Subcutaneous preadipocyte (primary cell): ENCODE measurements around the genes AEBP2, SLCO1B1 and IRAG2.

DNA sequence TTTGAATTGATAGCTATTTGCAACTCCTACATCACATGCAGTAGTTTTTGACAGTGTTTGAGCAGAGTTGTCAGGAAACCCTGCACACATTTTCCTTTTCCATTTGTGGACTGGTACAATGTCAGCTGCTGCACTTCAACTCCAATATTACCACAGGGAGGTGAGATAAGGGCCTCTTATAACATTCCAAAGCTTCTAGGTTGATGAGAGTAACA, 93.0 kb upstream of the PLEKHA5 start:
- CAGE, long polyA plus RNA: no peak

- CAGE, long polyA plus RNA: start-site peak on the plus strand at chr12:19439665-19439709, 122 and 23 reads in 2 replicates
Observed at GRCh38 chr12:19439403-19440103, at the start of gene AEBP2. AEBP2 (plus strand) TSS chr12:19439492.

- CAGE, long polyA plus RNA: no peak
Observed at GRCh38 chr12:19581992-19583004, 143.0 kb downstream of the AEBP2 start.

GRCh38 chr12:20371088-20371638, 2.8 kb downstream of the PDE3A start:
- CAGE, long polyA plus RNA: no peak

DNA sequence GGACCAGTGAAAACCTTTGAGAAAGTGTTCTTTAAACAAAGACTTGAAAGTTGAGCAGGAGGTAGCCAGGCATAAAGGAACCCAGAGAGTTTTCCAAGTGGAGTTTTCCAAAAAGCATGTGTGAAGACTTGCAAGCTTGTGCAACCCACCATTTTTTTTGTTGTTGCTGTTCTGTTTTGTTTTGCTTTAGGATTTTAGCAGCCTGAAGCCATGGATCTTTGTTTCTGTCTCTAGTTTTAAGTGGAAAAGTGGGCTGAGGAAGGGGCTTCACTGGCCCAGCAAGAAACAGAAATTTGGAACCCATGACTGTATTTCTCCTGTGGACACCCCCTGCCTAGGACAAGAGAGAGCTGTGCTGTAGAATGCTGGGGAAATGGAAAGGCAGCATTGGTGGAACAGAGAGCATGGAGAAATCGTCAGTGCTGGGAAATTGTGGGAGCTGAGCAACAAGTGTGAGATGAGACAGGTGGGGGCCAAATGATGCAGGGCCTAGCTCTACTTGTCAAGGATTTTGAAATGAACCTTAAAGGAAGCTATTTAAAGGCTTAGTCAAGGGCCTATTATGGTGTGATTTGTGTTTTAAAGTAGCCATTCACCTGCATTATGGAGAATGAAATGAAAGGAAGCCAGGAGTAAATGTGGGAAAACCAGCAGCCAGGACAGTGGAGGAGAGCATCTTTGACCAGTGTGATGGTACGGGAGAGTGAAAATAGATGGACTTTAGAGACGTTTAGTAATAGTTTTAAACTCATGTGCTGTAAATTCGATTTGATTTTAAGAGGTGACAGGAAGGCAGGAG, 45.0 kb downstream of the PDE3A start:
- CAGE, long polyA plus RNA: no peak

DNA sequence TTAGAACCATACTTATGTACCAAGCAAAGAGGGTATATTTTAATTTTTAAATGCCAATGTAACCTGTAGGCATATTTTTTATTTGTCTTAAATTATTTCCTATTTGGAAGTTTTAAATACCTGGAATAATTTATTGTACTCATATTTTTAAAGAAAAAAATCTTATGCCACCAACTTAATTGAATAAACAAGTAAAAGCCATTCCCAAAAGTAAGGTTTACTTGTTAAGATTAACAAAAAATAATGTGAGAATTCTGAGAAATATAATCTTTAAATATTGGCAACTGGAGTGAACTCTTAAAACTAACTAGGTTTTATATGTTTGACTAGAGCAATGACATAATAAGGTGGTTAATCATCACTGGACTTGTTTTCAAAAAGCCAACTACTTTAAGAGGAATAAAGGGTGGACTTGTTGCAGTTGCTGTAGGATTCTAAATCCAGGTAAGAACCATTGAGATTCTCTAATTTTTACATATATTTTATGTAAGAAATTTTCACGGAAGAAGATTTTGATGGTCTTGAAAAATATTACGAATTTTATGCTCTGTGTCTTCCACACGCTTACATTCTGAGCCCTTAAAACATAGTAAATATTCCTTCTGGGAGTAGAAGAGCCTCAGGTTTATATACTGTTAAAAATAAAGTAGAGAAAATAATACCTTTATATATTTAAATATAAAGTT, at the start of gene SLCO1B1:
SLCO1B1 (plus strand) TSS at position 402 of the 686 bp plus-strand sequence.
- CAGE, long polyA plus RNA: no peak

DNA sequence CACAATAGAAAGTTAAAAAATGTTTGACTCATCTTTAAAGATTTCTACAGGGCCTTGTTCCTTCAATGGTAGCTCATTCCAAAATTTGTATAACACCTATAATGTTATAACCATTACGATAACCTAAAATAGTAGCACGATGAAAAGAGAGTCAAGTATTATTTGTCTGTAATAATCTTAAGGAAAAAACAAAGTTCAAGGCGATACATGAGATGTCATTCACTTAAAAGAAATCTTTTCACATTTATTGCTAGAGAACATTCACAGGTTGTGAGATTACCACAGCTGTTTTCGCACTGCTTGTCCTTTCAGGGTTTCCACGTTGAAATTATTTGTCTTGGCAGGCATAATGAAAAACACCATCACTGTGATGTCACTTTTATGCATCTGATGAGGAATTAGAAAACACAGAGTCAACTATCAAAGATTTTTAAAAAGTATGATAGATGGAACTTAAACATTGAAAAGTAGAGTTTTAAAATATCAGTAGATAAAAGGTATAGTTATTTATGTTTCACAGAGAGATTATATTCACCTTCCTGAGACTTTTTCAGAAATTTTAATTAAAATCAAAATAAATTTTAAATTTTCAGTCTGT, 34.1 kb downstream of the SPX start:
- CAGE, long polyA plus RNA: no peak

GRCh38 chr12:22321680-22322008, 12.9 kb downstream of the ST8SIA1 start:
- CAGE, long polyA plus RNA: no peak

DNA sequence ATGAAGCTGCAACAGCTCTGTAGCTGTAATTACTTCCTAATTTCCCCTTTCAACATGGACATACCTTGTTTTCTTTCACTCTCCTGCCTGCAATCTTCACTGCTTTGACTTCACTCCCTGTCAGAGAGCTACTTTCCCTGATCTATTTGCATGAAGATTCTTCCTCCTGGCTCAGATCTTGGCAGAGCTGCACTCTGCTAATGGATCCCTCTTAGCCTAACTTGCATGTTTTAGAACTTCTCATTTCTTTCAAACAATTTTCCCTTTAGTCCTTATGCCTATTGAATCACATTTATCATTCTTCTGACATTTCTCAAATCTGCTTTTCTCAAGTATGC, 135.1 kb downstream of the ETNK1 start:
- CAGE, long polyA plus RNA: no peak

DNA sequence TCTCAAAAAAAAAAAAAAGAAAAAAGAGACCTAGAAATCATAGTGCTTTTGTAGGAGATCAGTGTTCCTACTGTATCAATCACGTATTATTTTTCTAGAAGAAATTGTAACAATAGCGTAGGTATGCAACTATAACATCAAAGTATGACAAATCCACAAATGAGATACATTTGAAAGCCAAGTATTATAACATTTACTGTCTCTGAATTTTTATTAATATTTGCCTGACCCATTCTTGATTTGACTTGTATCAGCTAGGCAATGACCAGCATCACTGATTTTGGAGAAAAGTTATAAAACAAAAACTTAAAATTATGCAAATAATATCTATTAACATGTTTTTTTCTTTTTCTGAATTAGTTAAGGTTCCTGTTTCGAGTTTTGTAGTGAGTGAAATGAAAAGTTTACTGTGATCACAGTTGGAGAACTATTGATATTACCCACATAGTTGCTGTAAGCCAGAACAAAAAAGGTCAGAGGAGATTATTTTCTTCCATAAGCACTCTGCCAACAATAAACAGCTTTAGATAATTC, 162.9 kb downstream of the SOX5 start:
- CAGE, long polyA plus RNA: no peak

- CAGE, long polyA plus RNA: no peak
Observed at GRCh38 chr12:24476235-24476957, 472.5 kb downstream of the BCAT1 start.

- CAGE, long polyA plus RNA: no peak
Observed at GRCh38 chr12:24535603-24535952, 413.3 kb downstream of the BCAT1 start.

- CAGE, long polyA plus RNA: no peak
Observed at GRCh38 chr12:24584004-24584431, 364.9 kb downstream of the BCAT1 start.

GRCh38 chr12:24812805-24813549, 135.9 kb downstream of the BCAT1 start:
- CAGE, long polyA plus RNA: no peak

- CAGE, long polyA plus RNA: no peak
Observed at GRCh38 chr12:25052161-25053281, at the start of gene IRAG2. IRAG2 (plus strand) TSS chr12:25052706.

DNA sequence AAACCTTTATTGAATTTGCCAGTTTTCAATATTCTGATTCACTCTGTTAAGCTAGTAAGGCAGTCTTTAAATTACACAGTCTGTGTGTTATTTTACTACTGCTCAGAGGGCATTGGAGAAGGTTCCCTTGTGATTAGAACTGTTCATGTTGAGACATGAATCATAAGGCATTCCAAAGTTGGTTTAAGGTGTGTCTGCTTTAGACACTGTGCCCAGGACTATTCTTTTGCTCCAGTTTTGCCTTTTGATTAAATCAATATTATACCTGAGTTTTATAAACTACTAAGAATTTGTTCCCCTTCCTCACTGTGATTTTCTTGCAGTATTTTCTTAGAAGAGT, 1.6 kb downstream of the IRAG2 start:
- CAGE, long polyA plus RNA: no peak

DNA sequence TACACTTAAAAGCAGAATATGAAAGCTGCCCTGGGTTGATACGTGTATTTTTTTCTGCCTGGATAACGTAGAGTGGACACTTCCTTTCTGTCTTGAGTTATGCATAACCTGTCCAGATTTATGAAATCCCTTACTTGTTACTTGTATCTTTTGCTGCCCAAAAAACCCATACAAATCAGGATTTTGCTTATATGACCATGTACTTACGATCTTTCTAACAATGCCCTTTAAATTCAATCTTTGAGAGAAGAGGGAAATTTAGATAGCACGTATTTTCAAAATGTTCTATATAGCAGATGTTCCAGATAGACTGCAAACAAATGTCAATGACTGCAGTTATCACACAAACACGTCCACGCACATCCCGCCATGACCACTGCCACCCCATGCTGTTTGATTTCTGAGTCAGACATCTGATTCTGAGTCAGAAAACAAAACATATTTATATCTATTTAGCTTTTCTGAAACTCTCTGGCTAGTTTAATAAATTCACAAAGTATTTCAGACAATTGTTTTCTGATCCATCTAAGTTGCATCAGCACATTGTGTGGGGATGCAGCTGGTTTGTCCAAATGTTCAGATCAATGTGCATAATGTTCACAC, 2.2 kb downstream of the IRAG2 start:
- CAGE, long polyA plus RNA: no peak

DNA sequence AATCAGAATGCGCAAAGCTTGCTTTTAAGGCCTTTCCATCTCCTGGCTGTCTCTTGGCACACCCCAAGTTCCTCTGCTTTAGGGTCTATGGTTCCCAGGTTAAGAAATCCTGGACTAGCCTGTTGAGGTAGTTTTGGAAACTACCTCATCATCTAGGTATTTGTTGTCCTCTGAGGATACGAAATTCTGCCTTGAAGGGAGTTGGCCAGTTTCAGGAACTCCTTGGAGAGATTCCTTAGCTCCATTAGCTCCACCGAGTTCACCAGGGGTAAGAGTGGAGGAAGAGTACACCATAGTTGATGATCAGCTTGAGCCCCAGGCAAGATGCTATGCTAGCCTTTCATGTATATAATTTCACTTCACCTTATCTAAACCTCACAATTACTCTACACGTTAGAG, 96.9 kb upstream of the KRAS start:
- CAGE, long polyA plus RNA: no peak

DNA sequence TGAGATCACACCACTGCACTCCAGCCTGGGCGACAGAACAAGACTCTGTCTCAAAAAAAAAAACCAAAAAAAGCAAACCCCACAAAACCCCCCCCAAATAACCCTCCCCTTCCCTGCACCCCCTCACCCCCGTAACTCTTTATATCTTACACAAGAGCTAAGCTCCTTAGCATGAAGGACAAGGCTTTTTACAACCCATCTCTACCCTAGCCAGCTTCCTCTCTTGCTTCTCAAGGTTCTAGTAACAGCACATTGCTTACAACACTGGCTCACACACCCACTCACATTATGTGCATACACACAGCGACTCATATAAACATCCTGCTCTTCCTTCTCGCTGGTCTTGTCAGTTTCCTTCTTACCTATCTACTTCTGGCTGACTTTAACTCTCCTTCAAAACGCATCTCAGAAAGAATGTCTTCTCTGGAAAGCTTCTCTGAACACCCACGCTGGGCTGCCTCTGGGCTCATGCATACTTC, 126.6 kb upstream of the KRAS start:
- CAGE, long polyA plus RNA: no peak

DNA sequence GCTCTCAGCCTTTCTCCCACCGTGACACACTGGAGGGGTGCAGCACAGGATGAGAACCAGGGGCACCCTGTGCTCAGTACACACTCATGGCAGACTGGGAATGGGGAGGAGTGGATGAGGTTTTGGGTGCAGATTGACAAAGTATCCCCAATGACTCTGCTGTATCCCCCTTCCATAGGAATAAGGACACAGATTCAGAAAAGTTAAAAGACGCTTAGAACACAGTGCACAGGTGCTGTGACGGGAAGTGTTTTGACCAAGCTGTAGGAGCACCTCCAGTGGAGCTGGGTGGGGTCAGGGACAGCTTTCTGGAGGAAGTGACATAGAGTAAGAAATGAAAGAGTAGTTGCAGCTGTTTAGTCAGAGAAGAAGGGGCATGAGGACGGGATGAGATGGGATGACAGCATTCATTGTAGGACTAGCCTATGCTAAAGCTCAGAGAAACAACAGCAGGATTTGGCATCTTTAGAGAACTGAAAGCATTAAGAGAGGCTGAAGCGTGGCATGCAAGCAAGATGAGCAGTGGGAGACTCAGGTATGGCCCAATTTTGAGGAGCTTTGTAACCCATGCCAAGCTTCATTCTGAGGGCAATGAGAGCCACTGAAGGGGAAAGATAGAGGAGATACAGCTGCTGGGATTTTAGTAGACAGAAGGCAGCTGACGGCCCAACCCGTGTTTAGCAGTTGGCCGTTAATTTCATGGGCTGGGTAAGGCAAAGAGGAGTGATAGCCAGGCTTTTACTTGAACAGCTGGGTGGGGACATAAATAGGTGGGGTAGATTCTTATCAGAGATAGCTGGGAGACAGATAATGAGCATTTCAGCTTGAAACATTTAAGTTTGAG, 131.7 kb upstream of the KRAS start:
- CAGE, long polyA plus RNA: no peak